PFSK-1 (cell line): ENCODE data around the genes TK1 and DNAH17.

- RRBS = 3% methylated on average over 9 of the region's 53 CpGs
Observed at GRCh38 chr17:77959531-77960739, 1.4 kb downstream of the TNRC6C start.

GRCh38 chr17:78003841-78004506 is 45.5 kb downstream of the TNRC6C start:
- RRBS = no CpG with 5 or more reads among the region's 7 CpGs

DNA sequence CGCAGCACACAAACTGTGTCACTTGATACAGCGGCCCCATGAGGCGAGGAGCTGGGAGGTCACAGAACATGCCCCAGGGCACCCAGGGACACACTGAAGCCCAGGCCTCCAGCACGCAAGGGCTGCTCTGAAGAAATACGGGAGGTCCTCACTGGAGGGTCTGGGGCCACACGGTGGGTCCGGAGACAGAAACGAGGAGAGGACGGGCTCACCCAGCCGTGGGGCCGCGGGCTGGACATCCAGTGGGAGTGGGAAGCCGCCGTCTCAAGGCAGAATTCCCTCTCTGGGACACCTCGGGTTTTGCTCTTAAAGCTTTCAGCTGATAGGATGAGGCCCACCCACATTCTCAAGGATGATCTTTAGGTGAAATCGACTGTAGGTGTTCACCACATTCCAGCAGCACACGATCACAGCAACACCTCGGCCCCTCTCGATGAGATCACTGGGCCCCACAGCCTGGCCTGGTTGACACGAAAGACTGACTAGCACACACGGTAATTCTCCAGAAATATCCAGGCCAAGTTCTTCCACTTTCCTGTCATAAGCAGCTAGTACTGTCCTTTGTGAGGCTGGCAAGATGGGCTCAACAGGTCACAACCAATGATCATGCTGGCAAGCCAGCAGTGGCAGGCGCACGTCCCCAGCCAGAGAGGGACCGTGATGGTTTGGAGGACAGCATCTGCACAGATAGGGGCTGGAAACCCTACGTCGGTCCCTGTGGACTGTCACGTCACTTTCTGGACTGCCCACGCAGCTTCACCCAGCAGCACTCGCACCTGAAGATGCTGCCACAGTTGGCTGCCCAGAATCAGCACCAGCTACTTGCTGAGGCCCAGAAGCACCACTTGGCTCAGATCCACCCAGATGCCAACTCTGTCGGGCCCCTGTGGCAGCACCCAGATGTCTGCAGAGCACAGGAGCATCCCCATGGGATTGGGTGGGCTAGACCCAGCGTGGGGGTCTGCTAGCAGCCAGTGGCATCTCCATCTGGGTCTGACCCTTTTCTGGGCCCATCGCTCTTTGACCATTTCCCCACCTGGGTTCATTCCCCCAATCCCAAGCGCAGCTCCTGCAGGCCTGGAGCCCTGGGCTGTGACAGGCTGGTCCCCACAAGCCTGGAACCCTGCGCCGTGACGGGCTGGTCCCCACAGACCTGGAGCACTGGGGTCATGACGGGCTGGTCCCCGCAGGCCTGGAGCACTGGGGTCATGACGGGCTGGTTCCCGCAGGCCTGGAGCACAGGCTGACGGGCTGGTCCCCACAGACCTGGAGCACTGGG is 17.4 kb downstream of the TMC6 start:
- RRBS = no CpG with 5 or more reads among the region's 41 CpGs

DNA sequence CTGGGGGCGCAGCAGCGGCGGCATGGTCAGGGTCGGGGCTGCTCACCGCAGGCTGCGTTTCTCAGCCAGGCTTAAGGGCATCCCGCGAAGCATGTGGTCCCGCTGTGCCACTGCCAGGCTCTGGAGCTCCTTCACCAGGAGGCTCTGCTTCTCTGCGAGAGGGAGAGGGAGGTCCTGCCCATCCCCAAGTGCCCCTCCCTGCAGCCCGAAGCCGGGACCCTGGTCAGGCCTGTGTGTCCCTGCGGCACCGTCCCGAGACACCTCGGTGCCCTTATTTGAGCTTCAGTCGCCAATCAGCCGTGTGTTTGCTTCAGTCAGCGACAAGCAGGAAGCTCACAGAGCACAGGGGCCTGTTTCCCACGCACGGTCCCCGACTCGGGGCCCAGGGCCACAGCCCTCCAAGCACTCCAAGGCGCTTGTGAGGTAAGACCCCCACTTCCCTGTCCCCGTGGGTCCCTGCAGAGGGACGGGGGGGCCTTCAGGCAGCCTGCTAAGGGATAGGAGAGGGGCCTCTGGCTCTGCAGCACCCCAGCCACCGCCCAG is 3.4 kb downstream of the TMC6 start:
- RRBS = no CpG with 5 or more reads among the region's 27 CpGs

- RRBS = no CpG with 5 or more reads among the region's 4 CpGs
Observed at GRCh38 chr17:78173898-78174235, 5.5 kb downstream of the SYNGR2 start.

DNA sequence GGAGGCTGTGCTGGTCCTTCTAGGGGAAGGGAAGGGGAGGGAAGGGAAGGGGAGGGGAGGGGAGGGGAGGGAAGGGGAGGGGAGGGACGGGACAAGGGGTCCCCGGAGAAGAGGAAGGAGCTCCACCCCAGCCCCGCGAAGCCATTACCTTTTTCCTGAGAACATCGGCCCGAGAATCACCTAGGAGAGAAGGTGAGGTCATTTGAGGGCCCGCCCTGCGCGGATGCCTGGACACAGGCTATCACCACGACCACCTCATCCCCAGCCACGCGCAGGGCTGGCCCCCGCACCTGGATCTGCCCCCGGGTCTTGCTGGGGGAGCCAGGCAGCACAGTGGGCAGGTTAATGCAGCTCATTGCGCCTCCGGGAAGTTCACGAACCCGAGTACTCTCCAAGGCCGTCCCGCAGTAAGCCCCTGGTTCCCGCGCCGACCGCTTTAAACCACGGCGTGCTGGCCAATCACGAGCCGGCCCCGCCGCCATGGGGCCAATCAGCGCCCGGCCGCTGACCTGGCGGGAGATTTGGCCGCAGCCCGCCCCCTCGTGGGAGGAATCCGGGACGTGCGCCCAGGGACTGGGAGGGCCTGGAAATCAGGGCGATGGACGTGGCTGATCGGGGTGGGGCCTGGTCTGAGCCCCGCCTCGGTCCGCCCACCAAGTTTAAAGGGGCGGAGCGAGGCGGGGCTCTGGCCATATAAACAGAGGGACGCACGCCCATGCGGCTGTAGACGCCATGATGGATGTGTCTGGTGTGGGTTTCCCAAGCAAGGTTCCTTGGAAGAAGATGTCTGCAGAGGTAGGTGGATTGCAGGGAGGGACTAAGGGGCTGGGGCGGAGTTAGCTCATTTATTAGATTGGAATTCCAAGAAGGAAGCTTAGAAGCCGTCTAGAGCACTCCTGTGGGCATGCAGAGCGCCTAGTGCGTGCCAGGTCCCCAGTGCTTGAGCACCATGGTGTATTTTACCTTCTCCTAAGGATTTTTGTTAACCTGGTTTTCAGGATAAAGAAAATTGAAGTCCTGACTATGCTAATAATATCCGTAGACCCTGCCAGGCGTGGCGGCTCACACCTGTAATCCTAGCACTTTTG is at the start of gene TK1:
Gene TK1 (minus strand): TSS at position 414 of the 1,088 bp plus-strand sequence.
- RRBS = 1% methylated on average over 17 of the region's 60 CpGs

DNA sequence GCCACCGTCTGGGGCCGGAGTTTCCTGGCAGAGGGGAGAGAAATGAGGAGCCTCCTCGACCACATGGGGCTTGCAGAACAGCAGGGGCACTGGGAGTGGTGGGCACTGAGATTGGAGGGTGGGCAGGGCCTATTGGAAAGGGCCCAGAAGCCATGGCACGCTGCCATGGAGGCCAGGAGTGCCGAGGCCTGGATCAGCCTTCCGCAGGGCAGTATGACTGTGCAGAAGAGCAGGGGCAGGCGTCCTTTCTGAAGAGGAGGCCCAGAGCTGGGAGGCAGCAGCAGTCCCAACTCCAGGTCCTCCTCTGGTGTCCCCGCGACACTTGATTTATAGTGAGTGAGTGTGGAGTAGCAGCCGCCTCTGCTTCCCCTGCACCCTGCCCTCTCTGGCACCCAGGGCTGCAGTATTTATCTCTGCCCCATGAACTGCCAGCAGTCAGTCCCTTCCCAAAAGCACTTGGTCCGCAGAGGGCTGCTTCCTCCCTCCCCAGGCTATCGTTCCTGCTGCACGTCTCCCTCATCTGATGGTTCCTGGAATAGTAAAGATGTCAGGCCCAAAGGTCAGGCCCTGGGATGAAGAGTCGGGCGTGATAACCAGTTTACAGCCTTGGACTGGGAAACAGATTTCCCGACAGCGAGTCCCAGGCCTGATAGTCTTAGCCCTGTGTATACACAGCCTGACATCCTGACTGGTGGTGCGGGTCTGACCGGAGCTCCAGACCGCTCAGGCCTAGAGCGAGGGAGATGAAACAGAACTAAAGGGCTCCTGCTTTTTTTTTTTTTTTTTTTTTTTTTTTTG is 32.9 kb downstream of the PGS1 start:
- RRBS = no CpG with 5 or more reads among the region's 21 CpGs

- RRBS = no CpG with 5 or more reads among the region's 8 CpGs
Observed at GRCh38 chr17:78423338-78423867, 45.0 kb downstream of the PGS1 start.

DNA sequence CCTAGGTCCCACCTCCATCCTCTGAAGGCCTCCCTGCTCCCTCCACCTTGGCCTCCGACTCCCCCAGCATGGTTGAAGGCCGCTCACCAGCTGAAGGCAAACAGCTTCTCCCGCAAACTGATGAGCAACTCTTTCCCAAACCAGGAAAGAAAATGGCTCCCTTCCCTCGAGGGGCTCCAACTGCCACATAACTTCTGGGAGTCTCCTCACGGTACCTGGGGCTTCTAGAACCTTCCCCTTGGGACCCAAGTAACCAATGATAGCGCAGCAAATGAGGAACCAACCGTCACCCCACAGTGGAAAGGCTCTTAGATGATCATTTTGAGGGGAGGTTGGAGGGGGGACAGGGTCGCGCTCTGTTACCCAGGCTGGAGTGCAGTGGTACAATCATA is at the start of gene DNAH17:
Gene DNAH17 (minus strand): TSS at position 189 of the 392 bp plus-strand sequence.
- RRBS = no CpG with 5 or more reads among the region's 9 CpGs

GRCh38 chr17:78665989-78666593 is 88.9 kb upstream of the DNAH17 start:
- RRBS = no CpG with 5 or more reads among the region's 11 CpGs

- RRBS = no CpG with 5 or more reads among the region's 3 CpGs
Observed at GRCh38 chr17:78717731-78717975, 64.4 kb downstream of the CYTH1 start.

- RRBS = no CpG with 5 or more reads among the region's 12 CpGs
Observed at GRCh38 chr17:78738055-78738757, 43.9 kb downstream of the CYTH1 start.

GRCh38 chr17:78739368-78739768 is 42.7 kb downstream of the CYTH1 start:
- RRBS = no CpG with 5 or more reads among the region's 2 CpGs

- RRBS = no CpG with 5 or more reads among the region's 9 CpGs
Observed at GRCh38 chr17:78748648-78749291, 33.3 kb downstream of the CYTH1 start.

DNA sequence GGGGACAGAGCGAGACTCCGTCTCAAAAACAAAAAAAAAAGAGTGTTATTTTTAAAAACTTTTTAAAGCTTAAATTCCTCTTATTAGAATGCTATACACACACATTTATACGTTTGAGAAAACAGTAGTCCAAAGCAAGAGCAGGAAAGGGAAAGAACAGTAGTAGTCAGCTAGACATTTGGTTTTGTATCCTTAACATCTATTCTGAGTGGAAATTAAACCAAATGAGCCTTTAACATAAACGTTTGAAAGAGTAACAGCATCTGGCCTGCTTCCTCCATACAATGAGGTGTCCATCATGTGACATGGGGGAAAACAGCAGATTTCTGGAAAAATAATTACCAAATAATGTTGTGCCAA is 20.4 kb downstream of the CYTH1 start:
- RRBS = no CpG with 5 or more reads among the region's 4 CpGs

GRCh38 chr17:78766411-78766853 is 15.6 kb downstream of the CYTH1 start:
- RRBS = no CpG with 5 or more reads among the region's 2 CpGs

- RRBS = no CpG with 5 or more reads among the region's 4 CpGs
Observed at GRCh38 chr17:78769323-78769684, 12.8 kb downstream of the CYTH1 start.

GRCh38 chr17:78779338-78779600 is 2.8 kb downstream of the CYTH1 start:
- RRBS = no CpG with 5 or more reads among the region's 4 CpGs

DNA sequence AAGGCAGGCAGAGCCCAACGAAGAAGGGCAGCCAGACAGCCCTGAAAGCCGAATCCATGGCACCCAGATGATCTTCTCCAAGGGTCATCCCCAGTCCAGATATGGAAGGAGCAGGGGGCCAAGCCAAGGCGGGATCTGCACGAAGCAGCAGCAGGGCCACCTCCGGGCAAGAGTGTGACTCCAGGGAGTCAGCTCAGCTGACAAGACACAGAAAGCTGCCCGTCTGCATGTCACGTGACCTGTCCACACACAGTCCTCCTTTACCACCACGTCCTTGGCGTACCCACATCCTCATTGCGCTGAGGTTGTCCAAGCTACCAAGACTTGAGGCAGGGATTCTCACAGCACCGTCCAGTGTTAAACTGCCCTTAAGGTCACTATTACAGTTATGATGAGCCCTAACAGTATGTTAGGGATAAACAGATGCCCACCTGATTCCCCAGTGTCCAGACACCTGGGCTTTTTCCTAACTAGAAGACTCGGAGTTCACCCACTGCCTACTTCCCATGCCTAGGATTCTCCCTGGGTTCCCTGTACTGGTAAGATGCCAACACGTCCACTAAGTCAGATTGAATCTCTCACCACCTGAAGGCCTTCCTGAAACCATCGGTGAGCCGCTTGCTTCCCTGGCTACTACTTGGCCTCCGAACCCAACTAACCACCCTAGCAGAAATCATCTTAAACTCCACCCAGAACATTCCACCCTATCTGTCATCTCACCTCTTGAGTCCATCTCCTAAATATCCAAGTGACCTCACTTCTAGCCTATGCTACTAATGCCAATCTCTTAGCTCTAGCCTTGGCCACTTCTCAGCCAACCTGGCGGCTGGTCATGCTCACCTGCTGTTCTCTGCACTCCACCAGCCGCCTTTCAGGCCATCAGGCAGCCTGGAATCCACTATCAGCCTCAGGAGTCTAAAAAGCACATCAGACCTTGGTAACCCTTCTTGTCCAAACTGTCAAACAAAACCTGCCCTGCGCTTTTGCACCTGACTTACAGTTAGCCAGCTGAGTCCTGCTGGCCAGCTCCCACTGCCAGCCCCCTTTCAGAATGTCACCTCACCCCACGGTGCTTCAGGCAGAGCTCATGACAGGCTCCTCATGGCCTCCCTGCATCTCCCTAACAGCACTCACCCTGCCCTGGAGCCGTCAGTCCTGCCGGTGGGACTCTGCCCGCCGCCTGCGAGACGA is 11.7 kb upstream of the CYTH1 start:
- RRBS = no CpG with 5 or more reads among the region's 26 CpGs

- RRBS = 82% methylated on average over 2 of the region's 12 CpGs
Observed at GRCh38 chr17:78854395-78855149, 14.0 kb upstream of the USP36 start.